Caco-2 (cell line): Measurements from ENCODE around the genes ZXDB, ZXDA, MTMR8 and EFNB1.

- PRO-cap: bidirectional peak, plus-strand start at chrX:57591724, minus-strand start at chrX:57591610
- RRBS: no CpG with 5 or more reads among the region's 18 CpGs
Observed at GRCh38 chrX:57591579-57592070, at the start of gene ZXDB. ZXDB (plus strand) TSS chrX:57592011.

DNA sequence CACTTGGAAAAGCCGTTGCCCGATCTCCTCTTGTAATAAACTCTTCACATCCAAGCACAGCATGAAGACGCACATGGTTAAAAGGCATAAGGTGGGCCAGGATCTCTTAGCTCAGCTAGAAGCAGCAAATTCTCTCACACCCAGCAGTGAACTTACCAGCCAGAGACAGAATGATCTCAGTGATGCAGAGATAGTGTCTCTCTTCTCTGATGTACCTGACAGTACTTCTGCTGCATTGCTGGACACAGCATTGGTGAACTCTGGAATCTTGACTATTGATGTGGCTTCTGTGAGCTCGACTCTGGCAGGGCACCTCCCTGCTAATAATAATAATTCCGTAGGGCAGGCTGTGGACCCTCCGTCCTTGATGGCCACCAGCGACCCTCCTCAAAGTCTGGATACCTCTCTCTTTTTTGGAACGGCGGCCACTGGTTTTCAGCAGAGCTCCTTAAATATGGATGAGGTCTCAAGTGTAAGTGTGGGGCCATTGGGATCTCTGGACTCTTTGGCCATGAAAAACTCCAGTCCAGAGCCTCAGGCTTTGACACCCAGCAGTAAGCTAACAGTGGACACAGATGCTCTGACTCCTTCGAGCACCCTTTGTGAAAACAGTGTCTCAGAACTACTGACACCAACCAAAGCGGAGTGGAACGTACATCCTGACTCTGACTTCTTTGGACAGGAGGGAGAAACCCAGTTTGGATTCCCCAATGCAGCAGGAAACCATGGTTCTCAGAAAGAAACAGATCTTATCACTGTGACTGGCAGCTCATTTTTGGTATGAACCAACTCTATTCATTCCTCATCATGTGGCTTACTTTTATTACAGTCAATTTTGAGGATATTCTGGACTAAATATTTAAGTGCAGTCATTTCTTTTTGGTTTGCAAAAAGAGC, 2.1 kb downstream of the ZXDB start:
- PRO-cap: no peak
- RRBS: no CpG with 5 or more reads among the region's 12 CpGs

- PRO-cap: unidirectional peak, plus-strand start at chrX:57910265
- RRBS: 97% methylated on average over 5 of the region's 110 CpGs
Observed at GRCh38 chrX:57909429-57910600, at the start of gene ZXDA. ZXDA (minus strand) TSS chrX:57910458.

DNA sequence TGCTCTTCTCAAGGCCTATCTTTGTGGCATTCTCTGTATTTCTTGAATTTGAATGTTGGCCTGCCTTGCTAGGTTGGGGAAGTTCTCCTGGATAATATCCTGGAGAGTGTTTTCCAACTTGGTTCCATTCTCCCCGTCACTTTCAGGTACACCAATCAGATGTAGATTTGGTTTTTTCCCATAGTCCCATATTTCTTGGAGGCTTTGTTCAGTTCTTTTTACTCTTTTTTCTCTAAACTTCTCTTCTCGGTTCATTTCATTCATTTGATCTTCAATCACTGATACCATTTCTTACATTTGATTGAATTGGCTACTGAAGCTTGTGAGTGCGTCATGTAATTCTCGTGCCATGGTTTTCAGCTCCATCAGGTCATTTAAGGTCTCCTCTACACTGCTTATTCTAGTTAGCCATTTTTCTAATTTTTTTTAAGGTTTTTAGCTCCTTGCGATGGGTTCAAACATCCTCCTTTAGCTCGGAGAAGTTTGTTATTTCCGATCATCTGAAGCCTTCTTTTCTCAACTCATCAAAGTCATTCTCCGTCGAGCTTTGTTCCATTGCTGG, 99.8 kb upstream of the SPIN4 start:
- PRO-cap: no peak
- RRBS: no CpG with 5 or more reads among the region's 9 CpGs

GRCh38 chrX:64394841-64395771, at the start of gene MTMR8:
MTMR8 (minus strand) TSS chrX:64395452.
- PRO-cap: bidirectional peak, plus-strand start at chrX:64395572, minus-strand start at chrX:64395424
- RRBS: 2% methylated on average over 7 of the region's 46 CpGs

GRCh38 chrX:65196822-65197497, 162.3 kb downstream of the ZC3H12B start:
- PRO-cap: bidirectional peak, plus-strand start at chrX:65197275, minus-strand start at chrX:65197100
- RRBS: no CpG with 5 or more reads among the region's 14 CpGs

- PRO-cap: no peak
- RRBS: no CpG with 5 or more reads among the region's 3 CpGs
Observed at GRCh38 chrX:65232465-65232976, 197.9 kb downstream of the ZC3H12B start.

DNA sequence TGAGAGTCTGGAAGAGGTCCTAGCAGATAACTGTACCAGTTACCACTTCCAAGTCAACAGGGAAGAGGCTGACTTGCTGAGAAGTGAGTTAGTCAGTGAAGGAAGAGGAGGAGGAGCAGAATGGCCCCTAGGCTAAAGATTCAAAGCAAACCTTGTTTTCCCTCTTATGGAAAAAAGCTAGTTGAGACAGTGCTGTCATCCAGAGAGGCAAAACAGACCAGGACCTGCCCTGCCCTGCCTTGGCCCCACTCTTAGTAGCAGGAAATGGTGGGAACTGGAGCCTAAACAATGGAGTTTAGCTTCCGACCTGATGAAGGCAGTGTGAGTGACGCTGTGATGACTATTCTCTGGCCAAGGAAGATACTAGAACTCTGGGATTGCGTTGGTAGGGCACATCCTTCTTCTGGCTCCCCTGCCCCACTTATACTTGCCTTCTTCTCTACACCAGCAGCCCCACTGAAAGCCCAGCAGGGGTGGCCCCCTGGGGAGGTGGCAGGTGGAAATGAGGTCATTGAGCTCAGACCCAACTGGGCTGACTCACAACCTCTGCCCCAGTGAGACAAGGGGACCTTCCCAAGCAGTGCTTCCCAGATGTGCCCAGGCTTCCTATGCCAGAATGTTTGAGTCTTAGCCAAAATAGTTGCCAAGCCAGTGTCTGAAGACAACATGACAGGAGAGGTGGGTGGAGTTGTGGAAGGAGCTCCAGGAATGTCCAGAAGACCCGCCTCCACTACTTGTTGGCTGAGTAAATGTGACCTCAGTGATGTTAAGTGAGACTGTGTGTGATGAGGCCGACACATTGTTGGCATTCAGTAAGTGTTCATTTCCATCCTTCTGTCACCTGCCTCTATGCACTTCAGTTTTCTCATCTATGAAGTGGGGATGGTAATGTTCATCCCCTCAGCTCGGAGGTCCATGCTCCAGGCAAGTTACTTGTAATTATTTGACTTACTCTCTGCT, 38.8 kb downstream of the MSN start:
- PRO-cap: no peak
- RRBS: no CpG with 5 or more reads among the region's 6 CpGs

GRCh38 chrX:65926136-65927112, 113.5 kb downstream of the VSIG4 start:
- PRO-cap: no peak
- RRBS: no CpG with 5 or more reads among the region's 4 CpGs

DNA sequence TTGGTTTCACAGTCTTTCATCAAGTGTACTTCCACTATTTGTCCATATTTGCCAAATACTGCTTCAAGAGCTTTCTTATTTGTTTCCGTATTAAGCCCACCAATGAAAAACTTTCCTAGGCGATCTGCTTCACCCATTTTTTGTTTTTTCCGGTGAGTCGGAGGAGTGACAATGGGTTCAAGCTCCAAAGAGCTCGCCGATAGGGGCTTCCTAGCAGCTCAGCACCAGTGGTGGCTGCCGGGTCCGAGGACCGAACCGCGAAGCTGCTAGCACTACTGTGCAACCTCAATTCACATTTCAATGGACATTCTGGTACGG, 82.9 kb downstream of the VSIG4 start:
- PRO-cap: no peak
- RRBS: no CpG with 5 or more reads among the region's 12 CpGs

- PRO-cap: no peak
- RRBS: no CpG with 5 or more reads among the region's 2 CpGs
Observed at GRCh38 chrX:66051763-66052179, 11.9 kb upstream of the VSIG4 start.

- PRO-cap: no peak
- RRBS: no CpG with 5 or more reads among the region's 1 CpG
Observed at GRCh38 chrX:66052196-66052434, 12.2 kb upstream of the VSIG4 start.

DNA sequence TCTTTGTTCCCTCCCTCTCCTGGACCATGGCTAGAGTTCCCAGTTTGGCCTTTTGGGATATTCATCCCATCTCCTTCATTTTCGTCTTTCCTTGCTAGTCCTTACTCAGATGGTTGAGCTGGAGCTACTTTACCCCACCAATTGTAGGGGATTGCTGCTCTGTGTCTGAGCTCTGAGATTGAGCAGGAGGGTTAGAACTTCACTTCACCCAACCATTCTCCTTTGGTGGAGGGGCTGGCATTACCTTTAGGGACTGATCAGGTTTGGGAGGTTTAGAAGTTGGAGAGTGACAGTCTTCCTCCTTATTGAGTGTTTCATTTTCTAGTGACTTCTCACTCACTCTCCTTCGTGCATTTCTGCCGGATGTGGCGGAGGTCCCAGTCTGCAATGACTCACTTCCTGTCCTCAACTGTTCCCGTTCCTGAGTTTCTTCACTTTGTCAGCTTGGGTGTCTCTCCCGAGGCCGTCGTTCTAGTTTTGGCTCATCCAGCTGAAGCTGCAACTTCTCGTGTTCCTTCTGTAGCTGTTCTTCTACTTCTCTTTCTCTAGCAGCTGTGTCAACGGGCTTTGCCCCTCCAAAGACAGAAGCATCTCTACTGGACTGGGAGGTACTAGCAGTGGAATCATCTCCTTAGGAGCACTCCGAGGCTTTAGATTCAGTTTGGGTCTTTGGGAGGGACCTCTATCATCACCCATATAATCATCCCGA, 35.0 kb upstream of the VSIG4 start:
- PRO-cap: no peak
- RRBS: no CpG with 5 or more reads among the region's 12 CpGs

DNA sequence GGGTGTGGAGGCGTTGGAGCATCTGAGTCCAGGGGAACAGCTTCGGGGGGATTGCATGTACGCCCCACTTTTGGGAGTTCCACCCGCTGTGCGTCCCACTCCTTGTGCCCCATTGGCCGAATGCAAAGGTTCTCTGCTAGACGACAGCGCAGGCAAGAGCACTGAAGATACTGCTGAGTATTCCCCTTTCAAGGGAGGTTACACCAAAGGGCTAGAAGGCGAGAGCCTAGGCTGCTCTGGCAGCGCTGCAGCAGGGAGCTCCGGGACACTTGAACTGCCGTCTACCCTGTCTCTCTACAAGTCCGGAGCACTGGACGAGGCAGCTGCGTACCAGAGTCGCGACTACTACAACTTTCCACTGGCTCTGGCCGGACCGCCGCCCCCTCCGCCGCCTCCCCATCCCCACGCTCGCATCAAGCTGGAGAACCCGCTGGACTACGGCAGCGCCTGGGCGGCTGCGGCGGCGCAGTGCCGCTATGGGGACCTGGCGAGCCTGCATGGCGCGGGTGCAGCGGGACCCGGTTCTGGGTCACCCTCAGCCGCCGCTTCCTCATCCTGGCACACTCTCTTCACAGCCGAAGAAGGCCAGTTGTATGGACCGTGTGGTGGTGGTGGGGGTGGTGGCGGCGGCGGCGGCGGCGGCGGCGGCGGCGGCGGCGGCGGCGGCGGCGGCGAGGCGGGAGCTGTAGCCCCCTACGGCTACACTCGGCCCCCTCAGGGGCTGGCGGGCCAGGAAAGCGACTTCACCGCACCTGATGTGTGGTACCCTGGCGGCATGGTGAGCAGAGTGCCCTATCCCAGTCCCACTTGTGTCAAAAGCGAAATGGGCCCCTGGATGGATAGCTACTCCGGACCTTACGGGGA, 2.3 kb downstream of the AR start:
- PRO-cap: no peak
- RRBS: 97% methylated on average over 6 of the region's 68 CpGs

DNA sequence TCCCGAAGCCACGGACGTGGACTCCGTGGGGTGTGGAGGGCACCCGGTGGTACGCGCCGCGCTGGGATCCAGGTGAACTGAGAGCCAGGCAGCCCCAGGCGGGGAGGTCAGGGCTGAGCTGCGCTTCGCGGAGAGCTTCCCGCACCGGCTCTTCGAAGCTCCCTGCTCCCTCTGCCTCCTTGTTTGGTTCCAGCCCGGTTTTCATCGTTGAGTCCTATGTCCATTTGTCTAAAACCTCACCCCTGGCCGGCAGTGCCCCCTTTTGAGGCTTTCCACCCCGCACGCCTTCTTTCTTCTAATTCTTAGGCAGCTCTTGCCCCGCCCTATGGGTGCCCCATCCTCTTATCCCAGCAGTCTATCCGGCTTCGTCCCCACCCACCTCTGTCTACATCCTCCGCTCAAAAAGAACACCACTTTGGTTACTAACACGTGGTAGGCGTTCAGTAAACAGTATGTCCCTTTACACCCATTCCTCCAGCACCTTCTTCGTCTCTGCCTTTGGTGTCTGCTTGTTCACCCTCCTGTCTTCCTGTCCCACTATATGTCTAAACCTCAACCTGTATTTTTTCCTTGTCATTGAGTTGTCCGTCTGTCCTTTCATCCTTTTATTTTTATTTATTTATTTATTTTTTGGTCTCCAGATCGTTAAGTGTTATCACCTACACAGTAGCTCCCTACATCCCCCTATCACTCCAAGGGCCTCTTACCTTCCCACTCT, 39.2 kb downstream of the STARD8 start:
- PRO-cap: no peak
- RRBS: 95% methylated on average over 15 of the region's 30 CpGs

DNA sequence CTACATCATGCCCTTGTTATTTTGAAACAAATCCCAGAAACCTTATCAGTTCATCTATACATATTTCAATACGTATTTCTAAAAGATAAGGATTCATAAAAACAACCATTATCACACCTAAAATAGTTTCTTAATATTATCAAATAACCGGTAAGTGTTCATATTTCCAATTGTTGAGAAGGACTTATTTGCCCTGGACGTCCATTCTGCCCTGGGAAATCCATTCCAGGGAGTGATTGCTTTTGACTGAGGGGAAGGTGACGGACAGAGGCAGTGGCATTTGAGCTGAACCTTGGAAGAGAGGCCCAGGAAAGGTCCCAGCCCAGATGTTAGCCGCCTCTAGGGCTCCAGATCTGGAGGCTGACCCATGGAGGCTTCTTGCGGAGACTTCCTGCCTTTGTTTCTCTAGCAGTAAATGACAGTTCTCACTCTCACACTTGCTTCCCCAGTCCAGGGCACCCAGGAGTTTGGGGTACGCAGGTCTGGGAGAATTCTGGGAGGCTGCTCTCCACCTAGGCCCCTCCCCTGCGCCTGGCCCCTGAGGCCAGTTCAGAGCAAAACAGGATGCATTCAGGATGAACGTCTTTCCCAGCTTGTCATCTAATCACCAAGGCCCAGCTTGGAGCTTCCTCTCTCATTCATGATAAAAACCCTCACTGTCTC, 49.7 kb downstream of the STARD8 start:
- PRO-cap: no peak
- RRBS: no CpG with 5 or more reads among the region's 9 CpGs

GRCh38 chrX:68794704-68795198, 34.1 kb upstream of the EFNB1 start:
- PRO-cap: no peak
- RRBS: no CpG with 5 or more reads among the region's 4 CpGs

DNA sequence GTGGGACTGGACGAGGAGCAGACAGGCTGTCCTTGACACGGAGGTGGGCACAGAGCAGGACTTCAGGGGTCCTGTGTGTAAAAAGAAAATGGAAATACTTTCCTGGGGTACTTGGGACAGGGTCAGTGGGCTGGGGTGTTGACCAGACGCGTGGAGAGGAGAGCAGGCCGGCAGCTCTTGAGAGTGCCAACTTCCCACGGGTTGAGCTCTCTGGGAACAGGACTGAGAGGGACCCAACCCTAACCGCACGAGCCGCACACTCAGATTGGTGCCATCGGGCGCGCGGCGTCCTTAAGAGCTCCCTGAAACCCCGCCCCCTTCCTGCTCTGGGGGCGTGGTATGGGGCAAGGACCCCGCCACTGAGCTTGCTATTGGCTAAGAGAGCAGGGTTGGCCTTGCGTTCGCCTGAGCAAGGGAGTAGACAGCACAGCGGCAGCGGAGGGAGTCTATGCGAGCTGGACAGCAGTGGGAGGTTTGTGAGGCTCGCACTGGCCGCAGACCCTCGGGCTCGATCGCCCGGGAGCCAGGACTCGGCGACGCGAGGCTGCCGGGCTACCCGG, at the start of gene EFNB1:
Gene EFNB1 (plus strand): TSS at position 449 of the 560 bp plus-strand sequence.
- PRO-cap: bidirectional peak, plus-strand start at position 449 of the sequence, minus-strand start at position 267 of the sequence
- RRBS: 5% methylated on average over 1 of the region's 34 CpGs

DNA sequence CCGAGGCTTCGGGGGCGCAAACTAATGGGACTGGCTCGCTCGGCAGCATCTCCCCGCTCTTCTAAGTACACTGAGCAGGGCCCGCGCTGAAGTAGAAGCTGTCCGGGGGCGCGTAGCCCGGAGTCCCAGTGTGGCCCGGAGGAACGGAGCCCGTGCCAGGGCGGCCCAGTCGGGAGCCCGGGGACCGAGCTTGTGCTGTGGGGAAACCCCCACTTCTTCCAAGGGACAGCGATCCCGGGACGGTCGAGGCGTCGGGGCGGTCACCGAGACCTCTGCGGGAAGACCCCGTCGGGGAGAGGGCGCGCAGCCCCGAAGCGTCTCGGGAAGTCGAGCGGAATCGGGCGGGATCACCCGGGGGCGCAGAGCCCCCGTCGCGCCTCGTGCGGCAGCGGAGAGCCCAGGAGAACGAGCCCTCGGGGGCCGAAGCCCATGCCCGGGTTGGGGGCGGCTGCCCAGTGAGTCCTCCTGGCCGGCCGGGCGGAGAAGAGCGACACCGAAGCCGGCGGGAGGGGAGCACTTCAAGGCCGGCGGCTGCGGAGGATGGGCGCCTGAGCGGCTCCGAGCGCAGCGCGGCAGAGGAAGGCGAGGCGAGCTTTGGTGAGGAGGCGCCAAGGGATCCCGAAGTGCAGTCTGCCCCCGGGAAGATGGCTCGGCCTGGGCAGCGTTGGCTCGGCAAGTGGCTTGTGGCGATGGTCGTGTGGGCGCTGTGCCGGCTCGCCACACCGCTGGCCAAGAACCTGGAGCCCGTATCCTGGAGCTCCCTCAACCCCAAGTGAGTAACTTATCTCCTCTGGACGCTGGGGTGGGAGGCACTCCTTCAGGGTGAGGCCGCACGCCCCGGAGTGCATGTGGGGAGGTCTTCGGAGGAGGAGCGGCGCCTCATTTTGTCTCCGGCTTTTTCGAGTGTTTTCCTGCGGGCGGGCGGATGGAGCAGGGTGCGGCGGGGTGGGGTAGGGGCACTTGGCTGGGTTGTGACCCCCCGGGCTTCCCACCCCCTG, 611 bp downstream of the EFNB1 start:
- PRO-cap: no peak
- RRBS: 3% methylated on average over 66 of the region's 98 CpGs

GRCh38 chrX:68894139-68894642, 65.4 kb downstream of the EFNB1 start:
- PRO-cap: no peak
- RRBS: 94% methylated on average over 7 of the region's 15 CpGs